Spleen (tissue), 7 donors: ENCODE measurements around a stretch of chr1.

- PRO-cap, 4 experiments = peak in 1 of 4 experiments; most common plus-strand start chr1:167642590 (in 1); most common minus-strand start chr1:167642312 (in 1)
- RAMPAGE, long total RNA, 4 experiments = no peak in any of the 4 experiments
Observed at GRCh38 chr1:167642029-167642834, 12.2 kb downstream of the RCSD1 start.

- PRO-cap, 4 experiments = peak in 2 of 4 experiments; most common plus-strand start chr1:167709016 (in 1)
- RAMPAGE, long total RNA, 4 experiments = no peak in any of the 4 experiments
Observed at GRCh38 chr1:167708780-167709510, 12.8 kb upstream of the MPZL1 start.

GRCh38 chr1:167765520-167765834 is 43.7 kb downstream of the MPZL1 start:
- PRO-cap, 4 experiments = no peak in any of the 4 experiments
- RAMPAGE, long total RNA, 4 experiments = no peak in any of the 4 experiments

- PRO-cap, 4 experiments = no peak in any of the 4 experiments
- RAMPAGE, long total RNA, 4 experiments = no peak in any of the 4 experiments
Observed at GRCh38 chr1:167973883-167974237, 37.0 kb upstream of the MPC2 start.

- PRO-cap, 4 experiments = no peak in any of the 4 experiments
- RAMPAGE, long total RNA, 4 experiments = no peak in any of the 4 experiments
Observed at GRCh38 chr1:168081642-168082839, 54.7 kb downstream of the GPR161 start.

DNA sequence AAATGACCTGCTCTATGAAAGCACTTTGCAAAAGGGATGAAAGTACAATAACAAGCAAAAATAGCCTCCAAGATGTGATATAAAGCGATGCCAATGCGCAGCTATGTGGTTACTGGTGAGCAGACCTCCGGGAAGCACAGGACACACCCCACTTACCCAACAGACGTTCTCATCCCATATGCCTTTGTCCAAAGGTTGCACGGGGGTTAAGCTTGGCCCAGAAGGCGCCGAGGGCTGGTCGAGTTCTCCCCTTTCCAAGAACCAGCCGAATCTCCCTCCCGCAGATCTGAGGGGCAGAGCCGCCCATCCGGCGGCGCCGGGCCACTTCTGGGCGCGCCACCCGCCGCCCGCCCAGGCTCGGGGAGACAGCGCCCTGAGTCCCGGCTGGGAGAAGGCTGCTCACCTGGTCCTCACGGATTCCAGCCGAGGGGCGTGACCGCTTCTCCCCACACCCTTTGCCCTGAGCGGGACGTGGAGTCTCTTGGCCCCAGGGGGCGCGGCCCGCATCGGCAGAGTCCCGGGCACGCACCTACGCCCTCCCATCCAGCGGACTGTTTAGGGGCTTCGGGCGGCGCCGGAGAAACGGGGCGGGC is 780 bp downstream of the GPR161 start:
- PRO-cap, 4 experiments = peak in 1 of 4 experiments; most common plus-strand start position 283 of the sequence (in 1)
- RAMPAGE, long total RNA, 4 experiments = no peak in any of the 4 experiments

DNA sequence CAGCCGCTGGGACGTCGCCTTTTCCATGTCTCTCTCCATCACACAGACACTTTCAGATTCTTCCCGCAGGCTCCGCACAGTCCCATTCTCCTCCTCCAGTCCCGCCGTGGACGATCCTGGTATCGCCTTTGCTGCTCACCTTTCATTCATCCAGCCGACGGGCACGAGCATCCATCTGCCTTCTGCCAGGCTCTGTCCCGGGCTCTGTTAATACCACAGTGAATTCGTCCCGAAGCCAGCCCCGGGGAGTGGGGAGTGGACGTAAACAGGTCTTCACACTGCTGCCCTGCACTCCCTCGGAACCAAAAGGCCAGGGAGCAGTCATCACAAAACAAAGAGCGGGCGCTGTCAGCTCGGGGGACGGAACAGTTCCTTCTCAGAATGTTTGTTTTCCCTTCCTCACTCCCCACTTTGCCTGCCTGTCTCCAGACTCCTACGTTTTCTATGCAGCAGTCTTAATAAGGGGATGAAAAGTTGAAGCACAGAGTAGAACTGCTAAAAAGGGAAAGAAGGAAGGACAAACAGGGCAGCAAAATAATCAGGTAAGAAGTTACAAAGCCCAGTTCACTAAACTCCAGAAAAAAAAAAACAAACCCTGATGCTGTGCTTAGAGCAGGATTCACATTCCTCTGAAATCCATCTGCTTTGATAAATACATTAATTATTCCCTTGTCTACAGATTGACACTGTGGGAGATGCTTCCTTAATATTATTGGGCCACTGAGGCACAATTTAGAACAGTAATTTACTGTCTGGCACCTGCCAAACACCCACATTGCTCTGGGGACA is 715 bp upstream of the GPR161 start:
- PRO-cap, 4 experiments = peak in 1 of 4 experiments; most common plus-strand start position 334 of the sequence (in 1); most common minus-strand start position 309 of the sequence (in 1)
- RAMPAGE, long total RNA, 4 experiments = start-site peak on the minus strand in 1 of 4 experiments, centred at position 246 of the sequence, 7 reads per replicate

DNA sequence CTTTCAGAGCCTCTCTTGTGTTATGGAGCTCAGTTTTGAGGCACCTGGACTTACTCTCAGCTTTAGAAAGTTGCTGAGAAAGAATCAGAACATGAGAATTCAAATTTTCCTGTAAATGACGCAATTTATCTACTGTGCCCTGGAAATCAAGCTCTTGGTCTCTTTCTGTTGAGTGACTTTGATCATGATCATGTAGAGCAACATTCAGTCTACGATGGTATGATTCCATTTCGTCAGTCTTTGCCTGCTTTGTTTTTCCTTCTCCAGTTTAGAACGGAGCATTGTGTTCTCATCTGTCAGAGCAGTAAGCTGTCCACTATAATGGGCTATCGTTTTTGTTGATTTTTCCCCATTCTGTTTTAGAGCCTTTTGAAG is 20.7 kb downstream of the SFT2D2 start:
- PRO-cap, 4 experiments = no peak in any of the 4 experiments
- RAMPAGE, long total RNA, 4 experiments = no peak in any of the 4 experiments

- PRO-cap, 4 experiments = no peak in any of the 4 experiments
- RAMPAGE, long total RNA, 4 experiments = no peak in any of the 4 experiments
Observed at GRCh38 chr1:168307930-168308477, 27.3 kb downstream of the TBX19 start.

GRCh38 chr1:168443909-168444420 is 99.8 kb downstream of the XCL2 start:
- PRO-cap, 4 experiments = no peak in any of the 4 experiments
- RAMPAGE, long total RNA, 4 experiments = no peak in any of the 4 experiments

GRCh38 chr1:168613681-168614730 is 37.6 kb downstream of the XCL1 start:
- PRO-cap, 4 experiments = no peak in any of the 4 experiments
- RAMPAGE, long total RNA, 4 experiments = no peak in any of the 4 experiments

DNA sequence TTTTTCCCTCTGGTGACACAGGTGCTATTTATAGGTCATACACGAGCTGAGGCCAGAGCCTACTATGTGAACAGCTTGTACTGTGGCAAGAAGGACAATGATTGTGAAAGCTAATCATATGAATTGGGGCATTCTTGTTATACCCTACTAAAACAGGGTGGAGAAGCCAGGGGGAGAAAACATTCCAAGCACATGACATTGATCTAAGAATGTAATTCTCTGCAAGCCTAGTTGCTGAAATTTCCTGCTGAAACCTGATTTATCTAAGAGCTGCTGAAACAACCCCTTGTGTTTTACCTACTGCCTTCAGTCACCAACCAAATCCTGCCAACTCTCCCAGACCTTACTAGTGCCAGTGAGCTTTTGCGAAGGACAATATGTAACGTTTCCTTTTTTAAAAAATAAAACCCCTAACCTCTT is 60.4 kb downstream of the XCL1 start:
- PRO-cap, 4 experiments = no peak in any of the 4 experiments
- RAMPAGE, long total RNA, 4 experiments = no peak in any of the 4 experiments

DNA sequence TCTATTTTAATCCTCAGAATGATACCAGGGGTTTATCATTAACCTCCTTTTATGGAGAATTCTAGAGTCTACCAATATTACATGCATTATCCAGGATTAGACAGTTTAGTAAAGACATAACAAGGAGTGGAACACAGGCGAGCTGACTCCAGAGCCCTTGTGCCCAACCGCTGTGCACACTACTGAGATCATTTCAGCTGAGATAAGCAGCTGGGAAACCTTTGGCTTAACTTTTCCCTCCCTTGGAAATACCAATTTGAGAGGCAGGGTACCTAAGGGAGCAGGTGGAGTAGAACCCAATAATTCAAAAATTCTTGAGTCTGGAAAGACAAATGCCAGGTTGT is 59.8 kb upstream of the ATP1B1 start:
- PRO-cap, 4 experiments = no peak in any of the 4 experiments
- RAMPAGE, long total RNA, 4 experiments = no peak in any of the 4 experiments

- PRO-cap, 4 experiments = peak in 1 of 4 experiments; most common minus-strand start chr1:169048271 (in 1)
- RAMPAGE, long total RNA, 4 experiments = no peak in any of the 4 experiments
Observed at GRCh38 chr1:169048167-169048535, 58.3 kb upstream of the ATP1B1 start.

GRCh38 chr1:169059747-169060732 is 46.5 kb upstream of the ATP1B1 start:
- PRO-cap, 4 experiments = no peak in any of the 4 experiments
- RAMPAGE, long total RNA, 4 experiments = start-site peak on the minus strand in 1 of 4 experiments, at chr1:169060258-169060280 at its widest, 5 reads per replicate

DNA sequence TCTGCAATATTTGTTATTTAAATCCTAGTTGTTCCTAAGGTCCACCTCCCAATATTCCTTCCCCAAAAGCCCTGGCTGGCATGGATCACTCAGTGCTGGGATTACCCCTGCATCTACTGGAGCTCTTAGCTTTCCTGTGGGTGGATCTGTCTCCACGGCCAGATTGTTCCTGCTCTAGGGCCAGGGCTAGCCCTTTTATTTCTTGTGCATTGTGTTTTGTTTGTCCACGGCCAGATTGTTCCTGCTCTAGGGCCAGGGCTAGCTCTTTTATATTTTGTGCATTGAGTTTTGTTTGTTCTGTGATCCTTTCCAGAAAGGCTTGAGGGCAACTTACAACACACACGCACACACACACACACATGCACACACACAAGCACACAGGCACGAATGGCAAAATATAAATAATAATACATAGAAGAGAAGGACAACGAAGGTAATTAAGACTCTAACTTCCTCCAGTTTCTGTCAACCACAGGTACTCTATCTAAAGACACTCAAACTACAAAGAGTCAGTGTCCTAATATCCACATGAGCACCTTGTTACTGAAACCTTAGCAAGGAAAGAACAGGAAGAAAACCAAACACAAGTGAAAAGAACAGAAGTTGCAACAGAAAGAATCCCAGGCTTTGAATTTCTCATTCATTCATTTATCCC is 33.0 kb upstream of the ATP1B1 start:
- PRO-cap, 4 experiments = no peak in any of the 4 experiments
- RAMPAGE, long total RNA, 4 experiments = no peak in any of the 4 experiments

- PRO-cap, 4 experiments = no peak in any of the 4 experiments
- RAMPAGE, long total RNA, 4 experiments = no peak in any of the 4 experiments
Observed at GRCh38 chr1:169144446-169144872, 38.0 kb downstream of the ATP1B1 start.

DNA sequence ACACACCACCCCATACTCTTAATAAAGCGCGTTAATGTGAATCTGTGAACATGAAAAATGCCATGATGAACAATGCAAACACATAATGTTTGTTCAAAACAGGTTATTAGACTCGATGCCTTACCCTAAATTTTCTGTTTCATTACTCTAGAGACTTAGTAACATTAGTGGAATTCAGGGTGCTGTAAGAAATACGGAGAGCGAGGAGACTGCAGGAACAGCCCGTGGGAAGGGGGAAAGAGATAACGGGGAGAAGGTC is 319 bp downstream of the NME7 start:
- PRO-cap, 4 experiments = no peak in any of the 4 experiments
- RAMPAGE, long total RNA, 4 experiments = no peak in any of the 4 experiments

- PRO-cap, 4 experiments = peak in 1 of 4 experiments; most common plus-strand start chr1:169460360 (in 1)
- RAMPAGE, long total RNA, 4 experiments = no peak in any of the 4 experiments
Observed at GRCh38 chr1:169459793-169461183, 25.5 kb downstream of the SLC19A2 start.

DNA sequence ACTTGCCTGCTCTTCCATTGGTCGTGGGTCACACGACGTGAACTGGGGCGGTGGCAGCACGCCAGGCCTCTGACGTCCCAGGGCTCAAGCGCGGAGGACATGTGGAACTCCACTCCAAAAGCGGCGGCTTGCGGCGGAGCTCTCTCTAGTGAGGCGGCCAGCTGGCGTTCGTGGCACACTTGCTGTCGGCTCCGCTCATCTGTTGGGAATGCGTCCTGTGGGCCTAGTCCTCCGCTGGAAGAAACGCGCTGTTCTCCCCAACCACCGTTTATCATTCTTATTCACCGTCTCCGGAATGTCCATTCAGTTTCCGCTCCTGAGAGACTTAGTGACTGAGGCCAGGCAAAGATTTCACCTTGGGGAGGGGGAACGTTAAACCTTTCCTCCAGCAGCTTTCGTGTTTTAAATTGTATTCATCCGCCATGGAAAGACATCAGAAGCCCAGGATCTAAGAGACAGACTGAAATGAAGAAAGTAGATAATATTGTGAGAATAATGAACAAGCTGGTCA is 358 bp upstream of the SLC19A2 start:
- PRO-cap, 4 experiments = peak in 4 of 4 experiments; most common plus-strand start position 117 of the sequence (in 4)
- RAMPAGE, long total RNA, 4 experiments = start-site peak on the plus strand in 4 of 4 experiments, centred at positions 77 to 86 of the sequence, 16 to 27 reads per replicate